Neuron (in vitro differentiated cells): ENCODE data around the gene FKBP15.

GRCh38 chr9:112128625-112128957, 46.5 kb downstream of the SUSD1 start:
- PRO-cap: no peak

DNA sequence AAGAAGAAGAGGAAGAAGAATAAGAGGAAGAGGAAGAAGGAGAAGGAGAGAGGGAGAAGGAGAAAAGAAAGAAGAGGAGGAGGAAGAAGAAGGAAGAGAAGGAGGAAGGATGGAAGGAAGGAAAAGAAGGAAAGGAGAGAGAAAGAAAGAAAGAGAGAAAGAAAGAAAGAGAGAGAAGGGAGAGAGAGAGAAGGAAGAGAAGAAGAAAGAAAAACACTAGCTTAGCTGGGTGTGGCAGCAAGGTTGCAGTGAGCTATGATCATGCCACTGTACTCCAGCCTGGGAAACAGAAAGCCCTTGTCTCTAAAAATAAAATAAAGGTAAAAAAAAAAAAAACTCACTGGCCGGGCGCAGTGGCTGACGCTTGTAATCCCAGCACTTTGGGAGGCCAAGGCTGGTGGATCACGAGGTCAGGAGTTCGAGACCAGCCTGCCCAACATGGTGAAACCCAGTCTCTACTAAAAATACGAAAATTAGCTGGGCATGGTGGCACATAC, 19.2 kb downstream of the SUSD1 start:
- PRO-cap: no peak

DNA sequence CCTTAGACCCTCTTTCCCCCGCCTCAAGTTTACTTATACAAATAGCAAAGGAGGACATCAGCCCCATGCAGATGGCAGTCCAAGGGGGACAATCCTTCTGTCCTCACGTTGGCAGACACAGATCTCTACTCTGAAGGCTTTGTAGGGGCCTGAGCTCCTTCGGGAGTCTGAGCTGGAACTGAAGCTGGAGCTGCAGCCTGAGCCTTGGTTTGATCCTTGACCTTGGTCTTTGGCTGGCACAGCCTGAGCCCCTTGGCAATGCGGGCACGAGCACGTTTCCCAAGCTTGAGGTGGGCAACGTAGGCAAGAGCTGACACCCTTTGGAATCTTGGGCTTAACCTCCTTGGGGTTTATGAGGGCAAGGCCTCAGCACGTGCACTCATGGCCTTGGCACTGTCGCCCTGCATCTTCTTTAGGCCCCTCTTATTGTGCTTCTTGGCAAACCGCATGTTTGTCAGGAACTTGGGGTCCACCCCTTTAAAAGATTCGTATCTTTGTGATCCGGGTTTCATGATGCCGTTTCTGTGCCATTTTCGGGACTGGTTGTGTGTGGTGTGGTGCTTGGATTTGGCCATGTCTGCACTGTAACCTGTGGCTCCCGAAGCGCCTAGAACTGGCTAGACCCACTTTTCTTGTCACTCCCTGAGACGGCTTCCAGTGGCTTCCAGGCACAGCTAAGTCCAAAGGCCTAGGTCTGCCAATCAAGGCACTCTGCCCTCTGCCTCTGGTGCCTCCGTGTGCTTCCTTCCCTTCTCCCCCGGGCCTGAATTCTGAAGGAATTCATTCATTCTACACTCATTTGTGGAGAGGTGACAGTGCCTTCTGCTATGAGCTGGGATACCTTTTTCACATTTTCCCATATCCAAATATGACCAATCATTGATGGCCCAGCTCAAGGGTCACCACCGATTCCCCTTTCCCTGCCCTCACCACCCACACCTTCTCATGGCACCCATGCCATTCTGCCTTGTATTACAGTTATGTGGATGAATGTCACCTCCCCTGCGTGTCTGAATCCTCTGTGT, 1.4 kb downstream of the SUSD1 start:
- PRO-cap: no peak

- PRO-cap: unidirectional peak, minus-strand start at chr9:112220277
Measured at GRCh38 chr9:112219960-112220841, 45.1 kb upstream of the SUSD1 start.

GRCh38 chr9:112379264-112379696, 628 bp upstream of the HSDL2 start:
- PRO-cap: bidirectional peak, plus-strand start at chr9:112379667, minus-strand start at chr9:112379586

GRCh38 chr9:112496211-112496570, 9.6 kb downstream of the KIAA1958 start:
- PRO-cap: no peak

DNA sequence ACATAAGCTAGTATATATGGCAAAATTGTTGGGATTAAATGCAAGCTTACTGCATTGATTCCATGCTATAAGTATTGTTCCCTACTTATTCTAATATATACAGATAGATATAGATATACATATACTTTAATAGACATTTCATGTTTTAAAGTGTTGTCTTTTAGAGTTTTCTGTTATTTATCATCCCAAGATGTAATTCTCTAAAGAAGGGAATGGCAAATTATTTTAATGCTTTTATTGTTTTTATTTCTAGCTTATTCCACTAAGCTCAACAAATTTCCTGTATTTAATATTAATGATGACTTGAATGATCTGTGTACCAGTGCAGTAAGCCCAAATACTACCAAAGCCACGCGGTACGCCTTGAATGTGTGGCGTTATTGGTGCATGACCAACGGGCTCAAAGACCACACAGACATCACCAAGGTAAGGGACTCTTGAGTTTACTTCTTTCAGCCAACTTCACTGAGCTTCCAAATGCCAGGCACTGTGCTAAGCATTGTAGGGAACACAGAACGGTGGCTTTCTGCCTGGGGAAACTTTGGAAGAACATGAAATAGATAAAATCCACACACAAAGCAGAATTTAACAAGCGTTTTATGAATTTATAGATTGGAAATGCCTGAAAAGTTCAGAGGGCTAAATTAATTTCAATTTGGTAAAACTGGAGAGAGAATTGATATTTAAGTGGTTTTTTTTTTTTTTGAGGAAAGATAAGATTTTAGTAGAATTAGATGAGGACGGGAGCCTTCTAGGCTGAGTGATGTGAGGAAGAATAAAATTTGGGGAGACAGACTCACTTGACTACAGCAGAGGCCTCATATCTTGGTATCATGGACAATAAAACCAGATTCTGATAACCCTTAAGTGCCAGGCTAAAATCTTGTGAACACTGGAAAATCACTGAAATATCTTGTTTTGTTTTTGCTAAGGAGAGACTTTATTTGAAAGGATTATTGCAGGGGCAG, 72.2 kb downstream of the INIP start:
- PRO-cap: no peak

GRCh38 chr9:112737667-112738146, 12.9 kb upstream of the SNX30 start:
- PRO-cap: no peak

- PRO-cap: no peak
Measured at GRCh38 chr9:112838279-112839235, 52.1 kb downstream of the SLC46A2 start.

GRCh38 chr9:112868967-112869824, 21.5 kb downstream of the SLC46A2 start:
- PRO-cap: no peak

DNA sequence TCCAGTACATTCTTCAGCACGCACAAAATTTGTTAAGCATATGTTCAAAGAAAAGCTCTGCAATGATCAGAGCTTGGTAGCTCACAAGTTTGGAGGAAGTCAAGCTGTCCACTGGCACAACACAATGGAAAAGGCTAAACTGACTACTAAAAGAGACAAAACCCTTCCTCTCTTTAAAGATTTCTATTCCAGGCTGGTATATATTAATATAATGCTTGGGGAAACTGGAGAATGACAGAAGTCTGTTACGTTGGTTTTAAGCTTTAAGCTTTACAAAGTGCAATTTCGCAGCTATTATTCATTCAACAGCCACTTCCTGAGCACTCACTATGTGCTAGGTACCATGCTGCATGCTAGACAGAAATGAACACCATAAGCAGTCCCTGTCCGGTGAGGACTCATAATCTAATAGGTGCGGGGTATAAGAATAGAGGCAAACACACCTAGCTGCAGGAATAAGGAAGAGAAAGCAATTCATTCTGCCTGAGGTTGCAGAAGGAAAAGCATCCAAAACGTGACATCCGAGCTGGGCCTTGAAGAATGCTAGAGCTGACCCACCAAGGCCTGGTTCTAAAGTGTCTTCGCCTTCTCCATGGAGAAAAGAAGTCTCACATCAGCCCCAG, 719 bp downstream of the FKBP15 start:
- PRO-cap: no peak

DNA sequence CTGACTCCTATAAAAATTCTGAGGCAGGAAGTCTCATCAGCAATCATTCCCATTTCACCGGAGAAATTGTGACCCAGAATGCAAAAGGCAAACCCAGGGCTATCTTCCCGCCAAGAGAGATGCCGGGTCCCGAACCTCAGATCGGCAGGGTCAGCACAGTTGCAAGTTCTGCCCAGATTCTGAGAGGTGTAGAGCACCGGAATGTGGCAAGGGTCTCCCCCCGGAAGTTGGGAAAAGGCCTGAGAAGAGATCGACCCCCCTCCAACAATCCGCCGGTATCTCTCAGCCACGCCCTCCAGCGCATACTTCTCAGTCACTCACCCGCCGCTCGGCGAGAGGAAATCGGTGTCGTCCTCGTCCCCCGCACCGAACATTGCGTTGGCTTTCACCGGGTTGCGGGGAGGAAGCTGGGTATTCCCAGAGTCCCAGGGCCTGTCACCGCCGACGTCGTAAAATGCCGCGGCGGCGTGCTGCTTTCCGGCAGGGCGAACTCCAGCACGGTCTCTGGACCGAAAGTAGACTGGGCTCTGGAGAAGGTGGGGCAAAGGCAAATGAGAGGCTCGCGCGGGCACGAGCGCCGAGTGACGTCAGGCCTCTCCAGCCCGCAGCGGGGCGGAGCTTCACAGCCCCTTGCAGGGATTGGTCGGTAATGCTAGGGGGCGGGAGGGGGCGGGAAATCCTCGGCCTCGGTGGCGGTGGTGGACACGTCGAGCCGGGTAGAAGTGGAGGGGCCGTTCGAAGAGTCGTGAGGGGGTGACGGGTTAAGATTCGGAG, at the start of gene FKBP15:
Gene FKBP15, minus strand, starts transcription at position 408 of the 774 bp plus-strand sequence.
- PRO-cap: bidirectional peak, plus-strand start at position 675 of the sequence, minus-strand start at position 375 of the sequence

GRCh38 chr9:113275891-113276267, 421 bp downstream of the PRPF4 start:
- PRO-cap: no peak

DNA sequence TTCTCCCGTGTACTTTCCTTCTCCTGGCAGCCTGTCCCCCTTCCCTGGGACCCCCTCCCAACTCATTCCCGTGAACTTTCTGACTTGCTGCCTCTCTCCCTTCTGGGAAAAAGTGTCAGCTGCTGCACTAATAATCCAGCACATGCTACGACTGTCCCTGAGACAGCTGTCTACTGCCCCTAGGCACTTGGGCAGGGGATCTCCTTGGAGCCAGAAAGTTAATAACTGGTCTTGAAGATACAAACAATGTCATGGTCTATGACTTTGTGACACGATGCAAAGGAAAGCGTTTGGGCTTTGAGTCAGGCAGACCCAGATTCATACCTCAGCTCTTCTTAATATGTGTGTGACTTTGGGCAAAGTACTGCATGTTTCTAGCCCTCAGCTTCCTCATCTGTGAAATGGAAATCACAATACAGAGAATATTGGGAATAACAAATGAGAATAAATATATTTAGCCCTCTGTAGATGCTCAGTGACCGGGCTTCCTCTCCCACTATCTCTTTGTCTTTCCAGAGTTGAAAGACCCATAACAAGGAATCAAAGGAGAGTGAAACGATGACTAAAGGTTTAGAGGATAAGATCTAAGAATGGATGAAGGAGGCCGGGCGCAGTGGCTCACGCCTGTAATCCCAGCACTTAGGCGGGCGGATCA, 10.2 kb upstream of the RNF183 start:
- PRO-cap: no peak

GRCh38 chr9:113346219-113346982, 2.9 kb upstream of the BSPRY start:
- PRO-cap: no peak

- PRO-cap: no peak
Measured at GRCh38 chr9:113350097-113350621, 818 bp downstream of the BSPRY start.

DNA sequence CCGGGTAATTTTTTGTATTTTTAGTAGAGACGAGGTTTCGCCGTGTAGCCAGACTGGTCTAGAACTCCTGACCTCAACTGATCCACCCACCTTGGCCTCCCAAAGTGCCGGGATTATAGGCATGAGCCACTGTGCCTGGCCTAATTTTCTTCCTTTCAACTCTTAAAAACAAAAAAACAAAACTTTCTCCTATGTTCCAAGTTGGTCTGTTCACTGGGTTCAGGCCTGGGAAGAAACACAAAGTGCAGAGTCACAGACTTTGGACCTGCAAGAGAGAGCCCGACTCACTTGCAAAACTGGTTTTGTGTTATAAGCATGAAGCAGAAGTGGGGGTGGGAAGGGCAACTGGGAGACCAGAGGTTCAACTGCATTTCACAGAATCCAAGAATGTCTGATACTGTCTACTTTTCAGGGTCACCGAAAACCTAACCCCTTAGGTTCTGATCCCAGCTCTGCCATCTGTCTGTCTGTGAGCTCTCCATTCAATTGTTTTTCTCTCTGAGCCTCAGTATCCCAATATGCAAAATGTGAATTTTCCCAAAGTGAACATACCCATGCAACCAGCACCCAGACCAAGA, 5.2 kb upstream of the HDHD3 start:
- PRO-cap: no peak

- PRO-cap: no peak
Measured at GRCh38 chr9:113425124-113425403, 14.5 kb downstream of the C9orf43 start.

- PRO-cap: no peak
Measured at GRCh38 chr9:113509536-113510002, 46.0 kb downstream of the RGS3 start.

- PRO-cap: no peak
Measured at GRCh38 chr9:113573393-113573842, 109.9 kb downstream of the RGS3 start.